Cardiac atrium fibroblast (primary cell): ENCODE data around the genes RRAS, SCAF1, PRMT1, FUZ, ATF5, MYH14 and MYBPC2.

DNA sequence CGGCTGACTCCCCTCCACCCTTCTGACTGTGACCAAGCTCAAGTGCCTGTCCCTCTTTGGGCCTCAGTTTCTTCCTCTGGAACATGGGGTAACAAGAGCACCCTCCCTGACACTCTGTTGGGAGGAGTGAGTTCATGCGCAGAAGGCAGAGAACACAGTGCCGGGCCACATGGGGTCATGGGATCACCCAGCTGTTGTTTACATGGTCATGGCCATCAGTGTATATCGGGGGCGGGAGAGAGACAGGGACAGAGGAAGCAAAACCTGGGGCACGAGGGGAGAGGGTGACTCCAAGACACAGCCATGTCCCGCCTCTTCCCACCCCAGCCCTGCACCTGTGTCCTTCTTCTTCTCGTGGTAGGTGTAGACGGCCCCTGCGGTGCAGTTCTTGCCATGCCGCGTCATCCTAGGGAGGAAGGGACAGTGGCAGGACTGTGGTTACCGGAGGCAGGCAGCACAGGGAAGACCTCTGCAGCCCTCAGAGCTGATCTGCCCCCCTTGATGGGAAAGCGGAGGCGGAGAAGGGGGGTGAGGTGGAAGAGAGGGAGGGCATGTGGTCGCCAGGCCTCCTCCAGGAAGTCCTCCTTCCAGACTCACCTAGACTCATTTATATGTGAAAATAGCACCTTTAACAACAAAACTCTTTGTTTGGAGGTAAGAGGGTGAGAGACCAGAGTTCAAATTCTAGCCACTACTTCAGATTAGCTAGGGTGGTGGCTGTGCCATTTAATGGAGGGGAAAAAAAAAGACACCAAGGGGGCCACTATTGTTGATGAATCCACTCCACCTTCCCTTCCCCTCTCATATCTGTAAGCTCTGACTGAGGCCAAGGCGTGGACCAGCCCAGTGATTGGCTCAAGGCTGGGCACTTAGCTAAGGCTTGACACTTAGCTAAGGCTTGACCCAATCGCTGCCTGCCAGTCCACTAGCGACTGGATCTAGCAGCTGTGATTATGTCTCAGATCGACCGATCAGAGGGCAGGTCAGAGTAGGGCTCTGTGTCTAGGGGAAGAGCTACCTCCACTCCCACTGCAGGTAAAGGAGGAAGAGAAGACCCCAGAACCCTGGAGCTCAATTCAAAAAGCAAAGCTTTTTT, 19.7 kb downstream of the NOSIP start:
- RAMPAGE, long total RNA: no peak

GRCh38 chr19:49639831-49641043, at the start of gene RRAS:
Gene RRAS (minus strand): TSS chr19:49640143.
- RAMPAGE, long total RNA: no peak

DNA sequence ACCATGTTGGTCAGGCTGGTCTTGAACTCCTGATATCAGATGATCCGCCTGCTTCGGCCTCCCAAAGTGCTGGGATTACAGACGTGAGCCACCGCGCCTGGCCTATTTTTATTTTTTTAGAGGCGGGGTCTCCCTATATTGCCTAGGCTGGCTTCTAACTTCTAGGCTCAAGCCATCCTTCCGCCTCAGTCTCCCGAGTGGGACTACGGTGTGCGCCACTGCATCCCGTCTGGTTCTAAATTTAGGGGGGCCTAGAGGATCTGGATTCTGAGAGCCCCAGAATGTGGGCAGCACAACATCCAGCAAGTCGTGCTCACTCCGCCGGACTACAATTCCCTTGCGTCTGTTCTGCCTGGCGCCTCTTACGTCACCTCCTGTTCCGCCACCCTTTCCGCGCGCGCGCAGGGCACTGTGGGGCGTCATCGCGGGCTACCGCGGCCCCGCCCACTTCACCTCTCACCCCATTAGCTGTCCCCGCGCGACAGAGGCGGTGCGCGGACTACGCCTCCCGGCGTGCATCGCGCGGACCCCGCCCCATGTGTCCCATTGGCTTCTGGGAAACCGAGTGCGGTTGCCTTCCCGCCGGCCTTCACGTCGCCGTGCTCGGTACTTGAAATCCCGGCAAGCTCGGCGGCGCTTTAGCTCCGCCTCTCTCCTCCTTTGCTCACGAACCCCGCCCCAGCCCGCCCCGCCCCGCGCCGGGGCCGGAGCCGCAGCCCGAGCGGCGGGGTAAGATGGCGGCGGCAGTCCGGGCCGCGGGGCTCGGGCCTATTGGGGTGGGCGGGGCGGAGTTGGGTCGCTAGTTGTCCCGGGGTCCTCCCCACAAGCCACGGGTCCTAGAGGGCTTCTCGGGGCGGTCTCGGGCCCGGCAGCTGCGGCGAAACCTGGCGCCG, at the start of gene SCAF1:
Gene SCAF1, plus strand, starts transcription at position 696 of the 893 bp plus-strand sequence.
- RAMPAGE, long total RNA: start-site peak on the plus strand centred at position 713 of the sequence, 24 bp wide, 47 and 32 reads in 2 replicates

DNA sequence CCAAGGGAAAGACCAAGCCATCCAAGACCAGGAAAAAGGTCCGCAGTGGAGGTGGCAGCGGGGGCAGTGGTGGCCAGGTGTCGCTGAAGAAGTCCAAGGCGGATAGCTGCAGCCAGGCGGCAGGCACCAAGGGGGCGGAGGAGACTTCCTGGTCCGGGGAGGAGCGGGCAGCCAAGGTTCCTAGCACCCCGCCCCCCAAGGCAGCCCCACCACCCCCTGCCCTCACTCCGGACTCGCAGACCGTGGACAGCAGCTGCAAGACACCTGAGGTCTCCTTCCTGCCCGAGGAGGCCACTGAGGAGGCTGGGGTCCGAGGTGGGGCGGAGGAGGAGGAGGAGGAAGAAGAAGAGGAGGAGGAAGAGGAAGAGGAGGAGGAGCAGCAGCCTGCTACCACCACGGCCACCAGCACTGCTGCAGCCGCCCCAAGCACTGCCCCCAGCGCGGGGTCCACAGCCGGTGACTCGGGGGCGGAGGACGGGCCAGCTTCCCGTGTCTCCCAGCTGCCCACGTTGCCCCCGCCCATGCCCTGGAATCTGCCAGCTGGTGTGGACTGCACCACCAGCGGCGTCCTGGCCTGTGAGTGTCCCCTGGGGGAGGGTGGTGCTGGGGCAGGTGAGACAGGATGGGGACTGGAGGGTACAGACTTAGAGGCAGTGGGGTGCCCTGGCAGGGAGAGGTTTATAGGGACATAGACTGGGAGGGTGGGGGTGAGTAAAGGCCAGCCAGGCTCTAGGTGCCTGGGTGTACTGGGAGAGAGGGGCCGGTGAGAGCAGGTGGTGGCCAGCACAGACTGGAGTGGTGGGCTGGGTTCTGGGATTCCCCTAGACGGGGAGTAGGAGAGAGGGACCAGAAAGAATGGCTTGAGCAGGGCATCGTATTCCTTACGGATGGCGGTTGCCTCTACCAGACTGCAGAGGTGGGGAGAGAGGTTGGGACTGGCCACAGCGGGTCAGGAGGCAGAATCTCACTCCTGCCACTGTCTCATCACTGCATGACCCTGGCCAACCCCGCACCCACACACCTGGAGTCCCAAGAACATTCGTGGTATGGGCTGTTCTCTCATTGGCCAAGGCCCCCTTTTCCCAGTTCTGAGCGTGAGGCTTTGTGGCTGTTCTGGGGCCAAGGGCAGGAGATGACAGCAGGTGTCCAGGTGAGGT, 11.5 kb downstream of the SCAF1 start:
- RAMPAGE, long total RNA: no peak

DNA sequence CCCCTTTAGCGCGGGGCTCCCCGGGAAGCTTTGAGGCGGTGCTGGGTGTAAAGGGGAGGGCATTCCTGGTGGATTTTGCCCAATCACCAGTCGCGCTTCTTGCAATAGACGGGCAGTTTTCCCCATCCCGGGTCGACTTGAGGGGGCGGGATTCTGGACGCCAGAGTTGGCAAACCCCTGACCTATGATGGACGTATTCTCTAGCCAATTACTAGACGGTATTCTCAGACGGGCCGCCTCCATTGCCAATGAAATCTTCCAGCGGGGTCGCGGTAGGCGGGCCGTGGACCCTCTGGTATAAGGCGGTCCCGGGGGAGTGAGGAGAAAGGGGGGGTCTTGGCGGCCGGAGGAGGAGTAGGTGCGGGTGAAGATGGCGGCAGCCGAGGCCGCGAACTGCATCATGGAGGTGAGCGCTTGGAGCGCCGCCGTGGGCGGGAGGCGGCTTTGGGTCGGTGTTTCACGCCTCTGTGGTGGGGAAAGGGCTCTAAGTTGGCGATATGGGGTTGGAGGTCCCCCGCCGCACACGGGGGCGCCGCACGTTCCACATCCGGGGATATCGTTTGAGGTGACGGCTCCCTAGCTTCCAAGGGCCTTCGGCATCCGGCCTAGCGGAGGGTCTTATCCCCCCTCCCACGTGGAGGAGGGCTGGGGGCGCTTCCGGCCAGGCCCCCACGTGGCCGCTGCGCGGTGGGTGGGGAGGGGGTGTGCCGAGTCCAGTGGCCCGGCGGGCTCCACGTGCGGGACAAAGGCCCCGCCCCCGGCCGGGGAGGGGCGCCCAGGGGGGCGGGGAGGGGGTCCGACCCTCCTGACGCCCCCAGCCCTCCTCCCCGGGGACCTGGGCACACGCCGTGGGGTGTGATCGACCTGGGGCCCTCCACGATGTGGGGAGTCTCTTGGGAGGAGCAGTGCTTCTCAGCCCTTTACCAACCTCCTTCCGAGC, at the start of gene PRMT1:
Gene PRMT1, plus strand, starts transcription at position 361 of the 940 bp plus-strand sequence.
- RAMPAGE, long total RNA: start-site peak on the plus strand centred at position 345 of the sequence, 39 bp wide, 717 and 93 reads in 2 replicates

GRCh38 chr19:49677975-49678270, 852 bp downstream of the PRMT1 start:
- RAMPAGE, long total RNA: no peak

DNA sequence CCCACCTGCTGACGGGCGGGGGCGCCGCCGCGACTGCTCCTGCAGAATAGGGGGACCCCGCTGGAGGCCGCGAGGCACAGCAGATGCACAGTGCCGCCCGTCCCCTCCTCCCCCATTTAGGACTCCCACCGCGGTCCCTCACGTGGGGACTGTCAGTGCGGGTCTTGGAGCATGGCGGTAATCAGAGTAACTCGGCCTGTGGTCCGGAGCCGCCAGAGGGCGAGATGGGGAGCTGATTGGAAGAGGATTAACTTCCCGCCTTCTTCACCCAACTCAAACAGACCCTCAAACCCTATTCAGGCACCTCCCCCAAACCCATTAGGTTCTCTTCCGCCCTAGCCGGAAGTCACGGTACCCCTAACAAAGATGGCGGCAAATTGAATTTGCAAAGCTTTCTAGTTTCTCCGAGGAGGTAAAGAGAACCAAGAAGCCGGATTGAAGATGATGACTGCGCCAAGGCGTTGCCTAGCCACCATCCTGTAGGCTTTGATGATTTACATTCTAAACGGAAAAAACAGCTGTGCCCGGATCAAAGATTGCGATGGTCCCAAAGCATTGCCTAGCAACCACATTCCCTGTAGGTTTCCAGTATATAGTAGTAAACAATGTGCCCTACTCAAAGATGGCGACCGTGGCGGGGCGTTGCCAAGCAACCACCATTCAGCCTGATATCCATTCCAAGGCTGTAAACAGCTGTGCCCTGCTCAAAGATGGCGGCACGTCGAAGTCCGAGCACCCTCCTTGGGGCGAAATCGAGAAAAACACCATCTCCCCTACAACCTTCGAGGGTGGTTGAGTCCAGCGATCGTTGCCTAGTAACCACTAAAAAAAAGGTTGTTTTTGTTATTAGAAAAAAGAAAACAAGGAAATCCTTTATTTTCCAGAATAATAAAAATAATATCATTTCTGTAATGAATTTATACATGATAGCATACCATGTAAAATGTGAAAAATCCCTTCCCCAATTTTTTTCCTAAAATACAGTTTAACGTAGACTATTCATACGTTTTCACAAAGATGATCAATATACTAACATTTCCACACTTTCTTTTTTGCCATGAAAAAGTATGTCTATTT, at the start of gene FUZ:
Gene FUZ, minus strand, starts transcription at position 302 of the 1,077 bp plus-strand sequence.
- RAMPAGE, long total RNA: no peak

GRCh38 chr19:49852026-49852479, 15.3 kb downstream of the PNKP start:
- RAMPAGE, long total RNA: no peak

DNA sequence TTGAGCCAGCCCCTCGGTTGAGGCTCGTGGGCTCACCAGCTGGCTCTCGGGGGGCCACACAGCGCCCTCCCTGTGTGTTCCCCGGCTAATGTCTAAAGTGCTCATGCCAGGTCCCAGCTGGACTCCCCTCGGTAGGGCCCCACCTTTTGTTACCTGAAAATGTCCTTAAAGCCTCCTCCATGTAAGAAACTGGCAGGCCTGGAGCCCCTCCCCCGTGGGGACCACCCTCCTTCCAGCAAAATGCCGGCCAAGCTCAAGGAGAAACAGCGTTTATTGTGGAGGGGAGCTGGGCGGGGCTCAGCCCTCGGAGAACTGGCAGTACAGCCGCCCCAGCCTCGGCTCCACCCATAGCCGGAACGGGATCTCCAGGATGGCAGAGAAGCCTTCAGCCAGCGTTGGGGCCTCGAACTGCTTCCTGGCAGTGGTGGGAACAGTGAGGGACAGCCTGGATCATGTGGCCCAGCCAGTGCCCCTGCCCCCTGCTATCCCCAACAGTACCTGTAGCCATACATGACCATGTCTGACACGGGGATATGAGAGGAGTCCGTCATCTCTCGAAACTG, 6.3 kb downstream of the PNKP start:
- RAMPAGE, long total RNA: no peak

- RAMPAGE, long total RNA: no peak
Observed at GRCh38 chr19:49894886-49895742, 1.6 kb downstream of the IL4I1 start.

DNA sequence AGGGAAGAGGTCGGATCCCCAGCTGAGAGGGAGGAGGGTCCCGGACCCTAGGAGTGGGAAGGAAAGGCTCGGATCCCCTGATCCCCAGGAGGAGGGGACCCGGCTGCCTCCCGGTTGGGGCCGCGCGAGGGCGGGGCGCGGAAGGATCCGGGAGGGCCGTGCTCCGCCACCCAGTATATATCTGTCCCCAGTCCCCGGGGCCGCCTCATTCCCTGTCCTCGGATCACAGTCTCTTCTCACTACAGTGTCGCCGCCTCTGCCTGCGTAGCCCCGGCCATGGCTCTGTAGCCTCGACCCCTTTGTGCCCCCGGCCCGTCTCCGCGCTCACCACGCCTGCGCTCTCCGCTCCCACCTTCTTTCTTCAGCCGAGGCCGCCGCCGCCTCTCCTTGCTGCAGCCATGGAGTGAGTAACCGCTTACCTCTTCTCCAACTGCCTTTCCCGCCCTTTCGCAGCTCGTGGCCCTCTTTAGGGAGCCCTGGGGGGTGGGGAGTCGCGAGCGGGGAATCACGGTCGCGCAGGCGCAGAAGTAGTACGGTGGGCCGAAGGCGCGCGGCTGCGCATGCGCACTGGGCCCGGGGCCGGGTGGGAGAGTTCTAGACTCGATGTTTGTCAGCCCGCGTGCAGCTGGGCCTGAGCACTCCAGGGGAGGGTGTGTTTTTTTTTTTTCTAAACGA, at the start of gene ATF5:
Gene ATF5, plus strand, starts transcription at position 208 of the 675 bp plus-strand sequence.
- RAMPAGE, long total RNA: no peak

DNA sequence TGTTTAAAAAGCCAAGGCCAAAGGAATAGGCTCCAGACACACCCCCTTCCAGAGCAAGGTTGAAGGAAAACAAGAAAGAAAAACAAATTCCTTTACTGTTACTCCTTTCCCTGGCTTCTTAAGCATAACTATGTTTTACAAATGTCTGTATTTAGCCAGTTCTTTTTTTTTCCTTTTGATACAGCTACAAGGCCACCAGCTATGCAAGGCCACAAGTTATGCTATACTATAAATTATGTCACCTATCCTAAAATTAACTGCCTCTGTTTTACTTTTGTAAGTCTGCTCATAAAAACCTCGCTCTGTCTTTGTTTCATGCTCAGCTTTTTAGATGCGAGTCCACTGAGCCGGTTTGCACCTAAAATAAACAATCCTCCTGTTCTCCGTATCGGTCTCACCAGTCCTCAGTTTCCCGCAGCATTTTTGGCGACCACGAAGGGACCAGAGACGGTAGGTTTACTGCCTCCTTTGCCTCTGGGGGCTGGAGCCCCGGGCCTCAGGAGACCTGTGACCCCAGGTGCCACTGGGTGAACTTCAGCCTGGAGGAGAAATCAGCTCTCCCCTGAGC, 8.3 kb downstream of the SIGLEC11 start:
- RAMPAGE, long total RNA: no peak

GRCh38 chr19:50198723-50199010, 4.8 kb upstream of the MYH14 start:
- RAMPAGE, long total RNA: no peak

DNA sequence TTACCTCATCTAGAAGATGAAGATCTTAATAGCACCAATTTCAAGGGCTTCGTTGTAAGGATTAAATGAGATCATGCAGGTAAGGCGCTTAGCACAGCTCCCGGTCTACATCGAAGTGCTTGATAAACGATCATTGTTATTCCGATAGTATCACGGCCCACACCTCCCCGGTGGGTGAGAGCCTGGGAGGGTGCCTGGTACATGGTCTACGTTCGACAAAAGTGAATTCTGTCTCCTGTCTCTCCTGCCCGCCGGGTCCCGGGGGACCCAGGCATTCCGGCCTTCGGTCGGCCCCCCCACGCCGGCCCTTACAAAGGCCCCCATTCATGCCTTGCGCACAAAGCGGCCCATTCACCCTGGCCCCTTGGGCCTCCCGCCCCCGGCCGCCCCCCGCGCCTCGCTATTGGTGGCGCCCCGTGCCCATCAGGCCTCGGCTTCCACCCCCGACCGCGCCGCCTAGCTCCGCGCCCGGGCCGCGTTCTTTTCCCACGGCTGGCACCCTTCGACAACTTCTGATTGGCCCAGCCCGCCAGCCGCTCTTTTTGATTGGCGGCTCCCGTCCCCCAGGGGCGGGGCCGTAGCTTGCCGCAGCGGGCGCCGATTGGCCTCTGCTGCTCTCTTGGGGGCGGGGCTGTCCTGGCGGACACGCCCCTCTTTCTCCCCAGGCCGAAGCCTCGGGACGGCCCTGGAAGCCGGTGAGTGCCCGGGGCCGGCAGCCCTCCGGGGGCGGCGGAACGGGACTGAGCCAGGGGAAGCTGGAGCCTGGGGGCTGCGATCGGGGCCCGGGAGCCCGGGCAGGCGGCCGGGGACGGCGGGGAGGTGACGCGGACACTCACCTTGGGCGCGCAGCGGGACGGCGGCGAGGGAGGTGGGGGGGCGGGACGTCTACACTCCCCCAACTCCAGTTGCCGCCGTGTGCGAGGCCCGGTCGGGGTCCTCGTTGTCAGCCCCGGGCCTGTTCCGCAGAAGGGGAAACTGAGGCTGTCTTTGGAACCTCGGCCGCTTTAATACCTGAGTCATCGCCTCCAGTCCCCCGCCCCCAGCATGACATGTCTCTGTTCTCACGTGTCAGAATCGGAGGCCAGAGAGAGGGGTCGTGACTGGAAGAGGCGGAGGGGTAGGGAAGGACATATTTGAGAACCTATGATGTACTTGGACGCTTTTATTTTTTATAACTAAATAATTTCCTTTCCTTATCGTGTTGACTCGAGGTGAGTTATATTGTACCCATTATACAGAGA, at the start of gene MYH14:
Gene MYH14, plus strand, starts transcription at position 646 of the 1,241 bp plus-strand sequence.
- RAMPAGE, long total RNA: no peak

DNA sequence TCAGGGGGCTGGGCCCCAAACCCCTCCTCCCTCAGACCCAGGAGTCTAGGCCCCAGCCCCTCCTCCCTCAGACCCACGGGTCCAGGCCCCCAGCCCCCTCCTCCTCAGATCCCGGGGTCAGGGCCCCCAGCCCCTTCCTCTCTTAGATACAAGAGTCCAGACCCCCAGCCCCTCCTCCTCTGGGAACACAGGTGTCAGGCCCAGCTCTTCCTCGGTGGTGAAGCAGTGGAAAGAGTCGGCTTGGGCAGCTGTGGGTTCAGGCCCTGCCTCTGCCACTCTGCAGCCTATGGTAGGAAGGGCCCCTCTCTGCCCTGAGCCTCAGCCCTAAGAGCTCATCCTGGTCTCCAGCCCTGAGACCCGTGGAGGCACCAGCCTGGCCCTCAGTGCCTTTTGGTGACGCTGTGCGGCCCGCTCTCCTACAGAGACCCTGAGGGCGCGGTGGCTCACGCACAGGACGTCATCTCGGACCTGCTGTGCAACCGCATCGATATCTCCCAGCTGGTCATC, 3.7 kb upstream of the SPIB start:
- RAMPAGE, long total RNA: no peak

- RAMPAGE, long total RNA: no peak
Observed at GRCh38 chr19:50432640-50433103, at the start of gene MYBPC2. Gene MYBPC2 (plus strand): TSS chr19:50432892.

GRCh38 chr19:50496611-50497683, 14.0 kb downstream of the JOSD2 start:
- RAMPAGE, long total RNA: no peak

DNA sequence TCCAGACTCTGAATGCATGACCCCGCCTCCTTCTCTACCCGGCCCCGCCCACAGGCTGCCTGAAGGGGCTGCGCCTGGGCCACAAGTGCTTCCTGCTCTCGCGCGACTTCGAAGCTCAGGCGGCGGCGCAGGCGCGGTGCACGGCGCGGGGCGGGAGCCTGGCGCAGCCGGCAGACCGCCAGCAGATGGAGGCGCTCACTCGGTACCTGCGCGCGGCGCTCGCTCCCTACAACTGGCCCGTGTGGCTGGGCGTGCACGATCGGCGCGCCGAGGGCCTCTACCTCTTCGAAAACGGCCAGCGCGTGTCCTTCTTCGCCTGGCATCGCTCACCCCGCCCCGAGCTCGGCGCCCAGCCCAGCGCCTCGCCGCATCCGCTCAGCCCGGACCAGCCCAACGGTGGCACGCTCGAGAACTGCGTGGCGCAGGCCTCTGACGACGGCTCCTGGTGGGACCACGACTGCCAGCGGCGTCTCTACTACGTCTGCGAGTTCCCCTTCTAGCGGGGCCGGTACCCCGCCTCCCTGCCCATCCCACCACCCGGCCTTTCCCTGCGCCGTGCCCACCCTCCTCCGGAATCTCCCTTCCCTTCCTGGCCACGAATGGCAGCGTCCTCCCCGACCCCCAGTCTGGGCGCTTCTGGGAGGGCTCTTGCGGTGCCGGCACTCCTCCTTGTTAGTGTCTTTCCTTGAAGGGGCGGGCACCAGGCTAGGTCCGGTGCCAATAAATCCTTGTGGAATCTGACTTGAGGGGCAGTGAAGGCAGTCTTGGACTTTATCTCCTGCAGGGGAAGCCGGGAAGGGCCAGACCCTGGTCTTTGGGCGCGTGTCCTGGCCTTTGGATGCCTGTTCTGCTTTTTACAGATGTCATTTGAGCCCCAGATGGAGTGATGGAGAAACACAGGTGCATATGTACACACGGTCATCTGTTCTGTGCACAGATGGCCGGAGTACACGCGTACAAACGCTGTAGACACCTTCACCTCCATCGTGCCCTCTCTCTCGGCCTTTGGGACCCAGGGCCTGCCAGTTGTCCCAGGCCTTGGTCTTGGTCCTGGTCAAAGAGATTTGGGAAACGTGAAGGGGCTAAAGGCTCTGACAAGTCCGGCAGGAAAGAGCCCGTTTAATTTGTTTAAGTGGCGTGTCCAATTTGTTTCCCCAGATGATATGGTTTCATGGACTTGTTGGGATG, 2.2 kb downstream of the CLEC11A start:
- RAMPAGE, long total RNA: no peak

GRCh38 chr19:50791231-50791745, 1.1 kb downstream of the ACP4 start:
- RAMPAGE, long total RNA: no peak

GRCh38 chr19:50817383-50817733, 6.2 kb downstream of the KLK1 start:
- RAMPAGE, long total RNA: no peak